ENCODE measurements around a stretch of chr4.

- PRO-cap, result no peak
Measured at GRCh38 chr4:26866164-26866628, 5.6 kb downstream of the STIM2 start.

DNA sequence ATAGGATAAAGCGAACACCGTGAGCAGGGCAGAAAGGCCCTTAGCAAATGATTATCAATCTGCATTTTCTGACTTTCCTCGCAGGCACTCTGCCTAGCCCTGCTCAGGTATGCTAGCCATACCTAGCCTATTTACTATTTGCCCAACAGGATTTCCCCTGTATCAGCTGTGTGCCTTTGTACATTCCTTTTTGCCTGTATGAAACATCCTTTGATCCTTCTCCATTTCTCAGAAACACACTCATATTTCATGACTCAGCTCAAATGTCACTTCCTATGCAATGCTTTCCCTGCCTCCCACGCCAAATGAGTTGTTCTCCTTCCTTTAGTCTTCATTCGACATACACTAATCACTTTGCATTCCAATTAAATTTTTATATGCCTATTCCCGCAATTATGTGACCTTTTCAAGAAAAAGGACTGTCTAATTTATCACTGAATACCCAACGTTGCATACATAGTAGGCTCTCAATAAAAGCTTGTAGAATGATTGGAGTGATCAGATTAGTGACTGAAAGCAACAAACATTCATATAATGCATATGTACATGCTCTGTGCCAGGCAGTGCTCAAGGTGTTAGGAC, 37.3 kb downstream of the PCDH7 start:
- PRO-cap, result no peak

DNA sequence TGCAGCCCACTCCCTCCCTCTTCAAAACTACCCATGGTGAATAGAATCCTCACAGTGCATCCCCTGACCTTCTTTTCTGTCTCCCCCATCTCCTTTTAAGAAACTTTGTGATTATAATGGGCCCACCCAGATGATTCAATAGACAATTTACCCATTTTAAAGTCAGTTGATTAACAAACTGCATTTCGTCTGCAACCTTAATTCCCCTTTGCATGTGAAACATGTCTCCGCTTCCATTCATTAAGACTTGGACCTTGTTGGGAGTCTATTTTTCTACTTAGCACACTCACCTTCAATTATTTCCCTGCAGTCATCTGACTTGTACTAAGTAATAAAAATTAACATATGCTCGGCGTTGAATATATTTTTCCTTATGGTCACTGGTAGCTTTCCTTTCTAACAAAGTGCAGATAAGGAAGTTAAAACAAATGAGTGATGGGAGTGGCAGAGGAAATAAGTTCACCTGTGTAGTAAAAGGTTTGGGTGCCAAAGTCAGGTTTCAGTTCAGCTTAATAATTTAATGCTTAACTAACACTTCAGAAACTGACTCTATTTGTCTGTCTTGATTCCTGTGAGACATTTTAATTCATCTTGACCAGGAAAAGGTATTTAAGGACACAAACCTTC, 184.3 kb downstream of the PCDH7 start:
- PRO-cap, result no peak

DNA sequence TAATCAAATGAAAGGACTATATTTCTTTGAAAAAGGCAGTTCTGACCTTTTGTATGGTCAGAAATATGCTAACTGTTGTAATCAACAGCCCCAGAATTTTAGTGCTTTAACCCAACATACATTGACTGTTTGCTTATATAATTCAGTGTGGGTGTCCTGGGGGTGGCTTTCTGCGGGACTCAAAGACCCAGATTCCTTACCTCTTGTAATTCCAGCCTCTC, 301.1 kb downstream of the PCDH7 start:
- PRO-cap, result no peak

GRCh38 chr4:31145322-31146000, 425.3 kb downstream of the PCDH7 start:
- PRO-cap, result no peak

- PRO-cap, result unidirectional peak, minus-strand start at chr4:31996680
Measured at GRCh38 chr4:31996583-31997083, 1276.5 kb downstream of the PCDH7 start.

GRCh38 chr4:35746342-35746880, 497.9 kb downstream of the ARAP2 start:
- PRO-cap, result no peak

DNA sequence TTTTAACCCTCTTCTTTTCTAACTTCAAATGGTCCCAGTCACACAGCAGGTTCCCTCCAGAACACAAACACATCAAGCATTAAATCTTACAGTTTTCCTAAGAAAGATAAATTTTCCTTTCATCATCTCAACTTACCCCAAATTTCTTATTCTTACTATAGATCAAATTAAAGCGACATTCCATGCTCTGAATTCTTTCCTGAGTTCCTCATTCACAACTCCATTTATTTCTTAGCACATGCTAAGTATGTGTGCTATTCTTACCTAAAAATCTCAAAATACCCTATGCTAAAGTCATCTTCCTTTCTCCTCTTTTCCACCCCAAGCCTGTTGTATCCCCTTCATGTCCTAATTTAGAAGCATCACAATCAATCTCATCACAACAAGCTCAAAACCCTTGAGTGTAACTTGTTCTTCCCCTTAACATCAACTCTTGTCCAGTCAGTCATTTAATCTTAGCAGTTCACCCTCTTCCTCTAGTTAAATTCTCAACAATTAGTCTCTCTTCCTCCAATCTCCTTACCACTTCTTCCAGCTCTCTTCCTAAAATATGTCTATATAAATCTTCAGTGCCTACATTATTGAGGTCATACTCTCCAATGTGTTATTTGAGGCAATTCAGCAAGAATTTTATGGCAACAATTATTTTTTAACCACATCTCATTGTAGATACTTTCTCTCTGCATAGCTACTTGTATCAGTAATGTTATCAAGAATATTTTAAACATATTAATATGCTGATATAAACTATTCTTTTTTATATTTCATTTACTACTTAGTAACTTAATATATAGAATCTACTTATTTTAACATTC, 95.2 kb downstream of the ARAP2 start:
- PRO-cap, result no peak

GRCh38 chr4:36268865-36269668, 12.3 kb upstream of the DTHD1 start:
- PRO-cap, result bidirectional peak, plus-strand start at chr4:36269315, minus-strand start at chr4:36269207

GRCh38 chr4:36332211-36332857, 50.9 kb downstream of the DTHD1 start:
- PRO-cap, result bidirectional peak, plus-strand start at chr4:36332636, minus-strand start at chr4:36332587

DNA sequence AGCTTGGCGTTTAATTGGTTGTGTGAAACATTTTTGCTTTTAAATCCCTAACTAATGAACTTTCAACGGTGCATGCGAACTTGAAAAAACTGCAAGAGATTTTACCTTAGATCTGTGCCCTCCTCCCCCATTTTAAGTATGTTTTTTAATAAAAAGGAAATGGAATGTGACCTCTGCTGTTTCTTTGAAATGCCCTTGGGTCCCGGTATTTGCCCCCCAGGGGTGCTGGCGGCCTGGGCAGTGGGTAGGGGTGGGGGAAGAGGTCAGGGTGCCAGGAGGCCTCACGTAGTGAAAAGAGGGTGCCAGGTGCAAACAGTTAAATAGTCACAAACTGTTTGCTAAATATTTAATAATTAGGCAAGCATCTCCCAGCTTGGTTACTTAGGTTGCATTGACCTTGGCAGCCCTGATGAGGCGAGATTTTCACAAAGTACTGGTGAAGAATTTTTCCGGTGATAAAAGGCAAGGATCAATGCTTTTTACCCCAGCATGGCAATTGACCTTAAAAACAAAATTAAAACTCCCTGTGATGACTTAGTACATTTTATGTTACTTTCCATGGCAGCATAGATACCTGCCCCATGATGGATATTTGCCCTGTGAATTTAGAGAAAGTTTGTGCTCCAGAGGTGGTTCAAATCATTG, 721 bp downstream of the C4orf19 start:
- PRO-cap, result no peak

GRCh38 chr4:37561501-37561823, 107.7 kb downstream of the C4orf19 start:
- PRO-cap, result no peak

- PRO-cap, result no peak
Measured at GRCh38 chr4:37648034-37648698, 38.0 kb downstream of the RELL1 start.

DNA sequence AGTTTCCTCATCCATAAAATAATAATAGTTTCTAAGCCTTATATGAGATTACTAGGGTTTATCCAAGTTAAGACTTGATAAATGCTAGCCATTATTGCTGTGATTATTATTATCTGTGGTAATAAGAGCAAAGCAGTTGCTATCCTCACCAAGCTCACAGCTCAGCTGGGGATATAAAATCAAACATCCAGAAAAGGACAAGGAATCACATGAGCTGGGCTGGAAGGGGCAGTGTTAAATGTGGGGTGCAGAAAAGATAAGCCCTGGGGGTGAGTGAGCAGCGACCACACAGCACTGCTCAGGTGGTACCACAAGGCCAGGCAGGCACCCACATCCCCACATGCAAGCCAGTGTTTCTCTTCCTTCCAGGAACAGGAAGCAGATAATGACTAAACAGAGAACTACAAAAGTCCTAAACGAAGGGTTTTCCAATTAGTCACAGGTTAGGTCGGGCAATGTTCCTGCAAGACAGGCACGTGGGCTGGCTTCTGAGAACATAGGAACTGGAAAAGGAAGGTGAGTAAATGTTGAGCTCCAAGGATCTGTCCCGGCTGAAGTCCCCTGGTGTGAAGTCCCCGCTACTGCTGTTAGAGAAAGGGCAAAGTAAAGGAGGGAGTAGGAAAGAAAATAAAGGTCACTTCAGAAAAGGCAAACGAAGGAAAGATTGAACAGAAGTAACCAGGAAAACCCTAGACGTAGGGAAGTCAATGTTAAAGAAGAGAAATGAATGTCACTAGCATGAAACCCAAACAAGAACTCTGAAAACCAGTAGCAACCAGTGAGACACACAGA, 19.5 kb downstream of the RELL1 start:
- PRO-cap, result bidirectional peak, plus-strand start at position 435 of the sequence, minus-strand start at position 324 of the sequence

DNA sequence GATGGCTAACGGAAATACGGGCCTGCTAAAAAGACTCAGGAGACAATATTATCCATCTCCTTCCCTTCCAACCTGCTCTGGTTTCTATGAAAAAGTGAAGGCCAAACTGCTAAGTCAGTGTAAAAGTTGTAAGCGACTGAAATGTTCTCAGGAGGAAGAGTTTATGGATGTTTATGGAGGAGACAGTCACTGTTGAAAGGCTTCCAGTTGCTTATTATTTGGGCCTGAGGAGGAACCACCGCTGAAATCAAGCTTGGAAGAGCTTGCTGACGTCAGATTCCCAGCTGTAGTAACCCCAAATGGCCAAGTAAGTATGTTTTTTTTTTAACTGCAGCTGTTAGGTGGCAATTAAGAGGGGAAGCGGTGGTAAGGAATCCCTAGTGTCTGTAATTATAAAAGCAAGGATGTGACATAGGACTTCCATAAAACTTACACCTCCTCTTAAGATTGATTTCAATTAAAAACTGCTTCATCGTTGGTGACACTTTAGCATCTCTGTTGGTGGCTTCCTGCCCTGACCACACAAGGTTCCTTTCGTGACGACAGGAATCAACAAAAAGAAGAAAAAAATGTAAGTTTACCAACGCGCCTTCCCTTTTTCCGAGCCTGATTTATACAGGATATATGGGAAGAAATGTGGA, 1.0 kb downstream of the RELL1 start:
- PRO-cap, result no peak

DNA sequence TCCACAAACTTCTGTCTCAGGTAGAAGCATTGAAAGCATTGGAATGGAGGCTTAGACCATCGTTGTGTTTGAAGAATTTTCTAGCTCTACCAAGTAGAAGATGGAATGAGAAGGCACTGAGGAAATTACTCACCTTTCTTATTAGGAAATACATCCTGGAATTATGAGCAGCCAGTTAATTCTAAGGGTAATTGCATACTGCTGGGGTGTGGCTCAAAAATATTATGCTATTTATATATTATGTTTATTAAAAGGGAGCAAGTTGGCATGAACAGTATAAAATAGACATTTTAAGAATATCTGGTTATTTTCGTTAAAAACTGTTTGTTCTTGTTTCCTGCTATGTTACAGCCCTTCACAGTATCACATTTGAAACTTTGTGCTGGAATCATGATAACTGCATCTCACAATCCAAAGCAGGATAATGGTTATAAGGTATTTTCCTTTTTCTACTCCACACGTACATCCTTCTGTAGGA, 13.1 kb downstream of the PGM2 start:
- PRO-cap, result no peak

- PRO-cap, result bidirectional peak, plus-strand start at chr4:37977318, minus-strand start at chr4:37977210; bidirectional peak, plus-strand start at chr4:37977508, minus-strand start at chr4:37977510
Measured at GRCh38 chr4:37976890-37977744, 16.9 kb downstream of the PTTG2 start.

DNA sequence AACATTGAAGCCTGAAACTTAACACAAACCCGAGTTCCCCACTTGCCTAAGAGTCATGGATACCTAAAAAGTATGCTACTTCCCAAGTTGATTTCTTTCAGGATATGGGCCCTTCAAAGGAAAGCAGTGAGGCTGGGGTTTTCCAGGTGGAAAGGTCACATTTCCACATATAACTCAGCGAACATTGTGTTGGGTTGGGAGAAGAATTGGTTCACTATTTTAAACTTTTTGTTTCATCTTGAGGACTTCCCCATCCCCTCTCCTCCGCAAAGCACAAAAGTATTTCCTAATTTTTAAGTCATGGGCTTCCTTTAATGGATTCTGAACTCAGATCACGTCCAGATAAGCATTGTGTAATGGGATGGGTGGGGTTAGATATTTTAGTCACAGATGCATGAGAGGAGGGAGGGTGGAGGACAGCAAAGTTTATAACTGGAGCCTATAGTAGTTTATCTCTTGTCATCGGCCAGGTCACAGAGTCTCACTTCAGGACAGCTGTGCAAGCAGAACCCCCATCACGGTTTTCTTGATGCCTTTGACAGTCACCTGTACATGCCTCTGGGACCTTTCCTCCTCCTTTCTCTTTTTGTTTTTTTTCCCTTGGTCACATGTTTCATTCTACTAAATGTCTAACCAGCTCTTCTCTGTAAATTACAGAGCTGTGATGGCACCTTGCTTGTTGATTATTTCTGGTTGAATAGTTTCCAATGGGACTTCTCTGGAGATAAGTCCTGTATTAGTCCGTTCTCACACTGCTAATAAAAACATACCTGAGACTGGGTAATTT, 115.3 kb downstream of the PTTG2 start:
- PRO-cap, result no peak

DNA sequence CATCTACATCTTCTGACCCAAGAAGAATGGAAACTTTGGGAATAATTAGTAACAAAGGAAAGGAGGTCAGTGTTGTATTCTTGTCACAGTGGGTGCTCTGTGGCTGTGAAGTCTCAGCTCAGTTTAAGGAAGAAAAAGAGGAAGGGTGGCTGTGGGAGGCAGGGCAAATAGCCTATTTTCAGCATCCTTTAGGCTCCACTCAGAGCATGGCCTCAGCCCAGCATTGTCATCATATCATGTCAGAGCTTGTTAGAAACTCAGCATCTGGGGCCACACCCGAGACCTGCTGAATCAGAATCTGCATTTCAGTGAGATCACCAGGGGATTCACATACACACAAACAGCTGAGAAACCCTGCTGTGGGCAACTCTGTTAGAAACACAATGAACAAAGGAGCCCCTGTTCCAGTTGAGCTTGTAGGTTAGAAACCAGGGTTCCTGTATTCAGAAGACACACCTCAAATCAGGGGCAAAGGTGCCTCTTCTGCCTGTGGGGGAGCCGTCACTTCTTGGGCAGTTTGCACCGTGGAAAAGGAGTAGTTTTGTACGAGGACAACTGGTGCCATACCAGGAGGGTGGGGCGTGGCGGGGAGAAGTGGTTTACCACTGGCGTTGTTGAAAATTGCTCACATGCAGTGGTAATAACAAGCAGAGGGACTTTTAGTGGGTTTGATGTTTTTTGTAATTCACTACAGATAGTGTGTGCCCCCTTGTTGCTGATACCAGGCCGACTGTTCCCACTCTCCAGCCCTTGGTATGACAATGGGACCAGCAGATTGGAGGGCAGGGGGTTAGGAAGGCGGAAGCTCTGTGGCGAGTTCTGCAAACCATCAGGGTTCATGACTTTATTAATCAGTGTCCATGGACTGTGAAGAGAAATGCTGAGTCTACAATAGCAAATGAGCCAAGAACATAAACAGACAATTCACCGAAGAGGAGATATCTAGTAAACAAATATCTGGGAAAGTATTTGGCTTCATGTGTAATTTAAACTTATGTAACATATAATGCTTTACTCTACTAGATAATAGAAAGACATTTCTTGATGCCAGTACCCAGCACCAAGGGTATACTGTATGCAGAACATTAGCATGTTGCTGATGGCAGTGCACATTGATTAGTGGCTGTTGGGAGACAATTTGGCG, 169.0 kb downstream of the PTTG2 start:
- PRO-cap, result no peak

DNA sequence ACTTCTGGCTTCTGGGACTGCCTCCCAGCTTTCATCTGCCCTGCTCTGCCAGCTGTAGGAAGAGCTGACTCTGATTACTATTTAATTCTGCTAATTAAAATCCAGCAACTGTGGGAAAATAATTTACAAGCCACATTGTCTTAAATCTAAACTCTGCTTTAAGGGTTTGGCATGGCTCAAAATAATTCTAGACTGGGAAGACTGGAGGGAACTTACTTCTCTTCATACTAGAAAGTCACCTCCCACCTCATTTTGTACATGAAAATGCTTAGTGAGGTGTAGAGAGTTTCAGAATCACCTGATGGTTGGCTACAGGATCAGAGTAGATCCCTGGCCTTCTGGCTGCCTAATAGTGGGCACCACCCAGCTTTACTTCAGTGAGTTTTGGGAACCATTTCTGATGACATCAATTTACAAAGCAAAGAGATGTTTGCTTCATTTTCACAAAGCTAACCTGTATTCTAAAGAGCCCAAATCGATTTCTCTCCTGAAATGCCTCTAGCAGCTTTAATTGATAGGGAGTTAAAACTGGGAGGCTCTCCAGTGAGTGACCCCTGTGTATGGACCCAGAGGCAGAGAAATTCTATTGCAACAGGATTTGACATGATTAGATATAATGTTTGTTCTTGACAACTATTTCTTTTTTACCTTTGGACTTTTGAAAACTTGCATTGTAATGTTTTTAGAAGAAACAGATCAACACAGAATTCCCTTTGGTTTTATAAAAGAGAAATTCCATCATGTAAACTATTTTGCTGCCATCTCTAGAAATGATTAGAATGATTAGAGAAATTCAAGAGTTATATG, 180.5 kb downstream of the PTTG2 start:
- PRO-cap, result no peak

Data from endothelial cell (in vitro differentiated cells).